ReNcell CX (cell line): ENCODE results near the genes NSG2, THOC3, FAF2 and EIF4E1B.

DNA sequence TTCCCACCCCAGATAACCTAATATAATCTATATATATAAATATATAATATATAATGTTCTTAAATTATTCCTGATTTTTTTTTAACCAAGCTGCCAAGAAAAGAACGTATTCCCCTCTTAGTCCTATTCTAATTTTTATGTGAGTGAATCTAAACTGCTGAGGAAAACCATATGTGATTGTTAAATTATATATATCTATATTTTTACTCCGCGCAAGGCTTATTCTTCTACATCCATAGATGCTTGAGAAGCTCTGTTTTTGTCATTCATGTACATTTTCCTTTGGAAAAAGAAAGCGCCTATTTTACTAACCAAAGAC is 944 bp downstream of the CPEB4 start:
- PRO-cap = no peak

DNA sequence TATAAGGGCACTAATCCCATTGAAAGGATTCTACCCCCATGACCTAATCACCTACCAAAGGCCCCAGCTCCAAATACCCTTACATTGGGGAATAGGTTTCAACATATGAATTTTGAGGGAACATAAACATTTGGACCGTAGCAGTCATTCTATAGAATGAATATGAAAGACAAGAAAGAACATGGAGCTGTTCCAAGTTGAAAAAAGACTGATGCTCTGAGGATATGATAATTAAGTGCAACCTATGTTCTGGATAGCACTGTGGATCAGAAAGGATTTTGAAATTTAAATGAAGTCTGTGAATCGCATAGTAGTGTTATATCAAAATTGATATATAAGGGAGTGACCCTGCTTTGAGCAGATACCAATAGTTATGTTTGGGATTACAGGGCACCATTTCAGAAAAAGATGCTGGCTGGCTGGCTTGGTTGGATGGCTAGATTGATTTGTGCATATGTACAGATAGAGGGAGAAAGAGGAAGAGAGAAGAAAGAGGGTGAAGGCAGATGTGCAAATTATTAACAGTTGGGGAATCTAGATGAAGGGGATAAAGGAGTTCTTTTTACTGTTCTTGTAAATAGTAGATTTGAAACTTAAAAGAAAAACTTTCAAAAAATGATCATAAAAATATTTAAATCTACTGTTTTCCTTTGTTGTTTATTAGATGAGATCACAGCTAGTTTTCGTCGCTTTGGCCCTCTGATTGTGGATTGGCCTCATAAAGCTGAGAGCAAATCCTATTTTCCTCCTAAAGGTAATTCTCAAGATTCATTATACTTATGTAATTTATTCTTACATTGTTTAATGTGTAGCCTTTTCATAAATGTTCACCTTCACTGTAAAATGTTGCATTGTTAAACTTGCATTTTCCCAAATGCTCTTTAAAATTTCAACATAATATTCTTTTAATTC is 39.9 kb upstream of the C5orf47 start:
- PRO-cap = no peak

DNA sequence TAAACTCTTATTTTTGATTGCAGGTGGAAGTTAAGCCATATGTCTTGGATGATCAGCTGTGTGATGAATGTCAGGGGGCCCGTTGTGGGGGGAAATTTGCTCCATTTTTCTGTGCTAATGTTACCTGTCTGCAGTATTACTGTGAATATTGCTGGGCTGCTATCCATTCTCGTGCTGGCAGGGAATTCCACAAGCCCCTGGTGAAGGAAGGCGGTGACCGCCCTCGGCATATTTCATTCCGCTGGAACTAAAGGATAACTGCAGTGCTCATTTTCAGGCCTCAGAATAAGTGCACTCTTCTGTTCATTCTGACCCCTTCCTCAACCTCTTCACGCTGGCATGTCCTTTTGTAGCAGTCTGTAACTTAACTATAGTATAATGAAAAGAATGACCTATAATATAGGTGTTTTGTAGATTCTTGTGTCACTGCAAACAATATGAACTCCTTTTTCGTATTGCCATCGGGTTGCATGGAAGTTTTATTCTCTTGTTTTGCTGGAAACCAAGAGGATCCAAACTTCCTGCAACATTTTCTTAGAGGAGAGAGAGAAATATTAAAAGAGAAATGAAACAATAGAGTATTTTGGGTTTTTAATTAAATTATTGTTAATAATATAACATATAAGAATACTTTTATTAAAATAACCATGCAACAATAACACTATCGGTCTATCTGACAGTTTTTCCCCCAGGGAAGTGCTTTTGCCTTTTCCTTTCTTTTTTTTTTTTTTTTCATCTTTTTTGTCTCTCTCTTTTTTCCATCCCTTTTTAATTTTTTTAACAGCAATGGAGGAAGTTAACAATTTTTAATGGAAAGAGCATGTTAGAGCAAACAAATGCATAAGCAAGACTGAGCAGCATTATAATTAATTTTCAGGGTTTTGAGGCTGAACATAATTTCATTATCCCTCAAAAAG is 32.8 kb upstream of the C5orf47 start:
- PRO-cap = no peak

GRCh38 chr5:174045477-174045959 is at the start of gene NSG2:
NSG2 (plus strand) TSS chr5:174045706.
- PRO-cap = no peak

- PRO-cap = no peak
Measured at GRCh38 chr5:174723436-174724062, 833 bp upstream of the MSX2 start.

- PRO-cap = no peak
Measured at GRCh38 chr5:174725133-174725495, 732 bp downstream of the MSX2 start.

- PRO-cap = no peak
Measured at GRCh38 chr5:174987784-174988095, 263.4 kb downstream of the MSX2 start.

GRCh38 chr5:175114712-175115362 is 329.1 kb downstream of the DRD1 start:
- PRO-cap = no peak

DNA sequence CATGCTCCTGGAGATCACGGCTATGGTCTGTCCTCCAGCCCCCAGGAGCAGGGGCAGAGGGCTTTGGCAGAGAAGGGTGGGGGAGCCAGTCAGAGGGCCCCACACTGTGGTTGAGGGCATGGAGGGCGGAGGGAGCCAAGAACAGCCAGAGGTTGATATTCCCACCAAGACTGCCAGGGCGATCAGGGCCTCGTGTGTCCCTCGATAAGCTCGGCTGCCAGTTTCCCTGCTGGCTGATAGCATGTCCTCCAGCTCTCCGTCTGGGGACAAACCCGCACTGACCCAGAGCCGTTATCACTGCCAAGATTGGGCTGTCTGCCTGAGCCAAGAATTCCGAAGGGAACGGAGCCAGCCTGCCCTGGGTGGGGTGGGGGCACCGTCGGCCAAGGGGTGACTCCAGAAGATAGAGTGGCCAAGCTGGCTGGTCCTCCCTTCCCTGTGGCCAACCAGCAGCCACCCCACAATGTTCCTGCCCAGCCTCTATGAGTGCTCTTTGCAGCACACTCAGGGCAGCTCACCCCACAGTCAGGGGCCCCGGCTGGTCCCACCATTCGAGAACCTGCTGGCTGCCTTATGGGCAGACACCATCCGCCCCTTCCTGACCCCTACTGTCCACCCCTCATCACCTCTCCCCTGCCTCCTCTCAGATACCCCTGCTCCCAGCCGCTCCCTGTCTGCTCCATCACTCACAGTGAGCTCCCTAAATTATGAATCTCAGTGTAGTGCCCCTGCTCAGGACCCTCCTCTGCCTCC is 29.4 kb downstream of the HRH2 start:
- PRO-cap = no peak

- PRO-cap = no peak
Measured at GRCh38 chr5:175867817-175868612, 3.4 kb upstream of the CPLX2 start.

DNA sequence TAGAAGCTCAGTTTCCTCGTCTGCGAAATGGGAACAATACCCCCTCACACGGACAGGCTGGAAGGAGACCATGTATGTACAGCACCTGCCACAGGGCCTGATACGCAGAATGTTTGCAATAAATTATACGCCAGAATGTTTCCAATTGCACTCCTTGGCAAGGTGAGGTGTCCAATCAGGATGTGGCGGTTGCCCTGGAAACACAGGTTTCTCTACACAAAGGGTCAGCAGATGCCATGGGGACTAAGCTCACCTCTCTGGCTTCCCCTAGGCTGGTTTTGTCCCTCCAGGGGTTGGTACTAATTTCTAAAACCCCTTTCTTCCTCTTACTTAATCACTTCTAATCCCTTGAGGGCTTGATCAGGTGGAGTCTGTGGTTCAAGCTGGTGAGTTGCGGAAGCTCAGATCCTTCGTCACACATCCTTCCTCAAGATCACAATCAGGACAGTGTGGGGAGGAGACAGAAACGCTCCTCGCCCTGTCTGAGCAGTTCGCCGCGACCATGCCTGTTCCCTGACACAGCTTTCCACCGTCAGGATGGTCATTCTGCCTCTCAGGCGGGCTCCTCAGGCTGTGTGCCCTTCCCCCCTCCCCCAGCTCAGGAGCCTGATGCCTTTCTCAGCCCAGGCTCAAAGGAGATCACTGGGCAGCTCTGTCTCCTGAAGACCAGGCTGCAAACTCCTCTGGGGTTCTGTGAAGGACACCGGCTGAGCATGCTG is 24.2 kb downstream of the CPLX2 start:
- PRO-cap = no peak

- PRO-cap = unidirectional peak, minus-strand start at chr5:175968263
Measured at GRCh38 chr5:175967737-175968447, at the start of gene THOC3. THOC3 (minus strand) TSS chr5:175968315.

- PRO-cap = no peak
Measured at GRCh38 chr5:176381448-176381853, 6.9 kb downstream of the NOP16 start.

DNA sequence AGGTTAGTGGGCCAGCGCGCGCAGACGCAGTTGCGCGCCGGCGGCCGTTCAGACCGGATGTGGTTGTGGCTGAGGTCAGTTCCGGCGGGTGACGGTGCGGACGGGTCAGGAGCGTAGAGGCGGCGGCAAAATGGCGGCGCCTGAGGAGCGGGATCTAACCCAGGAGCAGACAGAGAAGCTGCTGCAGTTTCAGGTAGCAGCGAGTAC is at the start of gene FAF2:
TSS of gene FAF2 (plus strand) at position 108 of the 207 bp plus-strand sequence.
- PRO-cap = bidirectional peak, plus-strand start at position 84 of the sequence, minus-strand start outside the sequence

DNA sequence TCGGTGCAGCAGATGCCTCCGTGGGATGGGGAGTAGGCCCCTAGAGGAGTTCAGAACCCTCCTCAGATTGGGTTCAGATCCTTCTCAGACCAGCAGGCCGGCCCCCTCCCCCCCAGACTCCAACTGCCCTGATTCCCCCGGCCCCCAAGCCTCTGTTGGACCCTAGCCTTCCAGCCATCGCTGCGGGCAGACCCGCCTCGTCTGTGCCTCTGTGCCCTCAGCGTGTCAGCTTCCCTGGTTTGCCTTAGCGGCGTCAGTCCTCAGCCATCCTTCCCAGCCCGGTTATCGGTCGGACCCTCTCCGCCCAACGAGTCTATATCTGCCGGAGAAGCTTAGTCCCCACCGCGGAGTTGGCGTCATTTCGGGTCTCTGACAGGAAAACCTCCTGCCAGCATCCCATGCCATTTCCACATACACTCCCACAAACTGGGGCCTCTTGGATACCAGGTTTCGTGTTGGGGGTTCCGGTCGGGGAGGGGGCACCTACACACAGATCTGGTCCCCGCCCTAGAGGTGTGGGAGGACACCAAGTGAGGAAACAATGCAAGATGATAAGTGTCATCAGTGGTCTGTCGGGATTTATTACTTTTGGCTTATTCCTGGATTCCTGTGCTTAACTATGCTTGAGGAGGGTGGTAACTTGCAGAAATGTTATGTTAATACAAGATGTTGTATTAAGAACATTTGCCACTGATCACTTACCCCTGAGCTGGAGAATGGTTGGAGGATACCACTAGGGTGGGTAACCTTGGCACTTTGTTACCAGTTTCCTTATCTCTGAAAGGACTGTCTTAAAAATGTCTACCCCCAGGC is 506 bp downstream of the FAF2 start:
- PRO-cap = no peak

DNA sequence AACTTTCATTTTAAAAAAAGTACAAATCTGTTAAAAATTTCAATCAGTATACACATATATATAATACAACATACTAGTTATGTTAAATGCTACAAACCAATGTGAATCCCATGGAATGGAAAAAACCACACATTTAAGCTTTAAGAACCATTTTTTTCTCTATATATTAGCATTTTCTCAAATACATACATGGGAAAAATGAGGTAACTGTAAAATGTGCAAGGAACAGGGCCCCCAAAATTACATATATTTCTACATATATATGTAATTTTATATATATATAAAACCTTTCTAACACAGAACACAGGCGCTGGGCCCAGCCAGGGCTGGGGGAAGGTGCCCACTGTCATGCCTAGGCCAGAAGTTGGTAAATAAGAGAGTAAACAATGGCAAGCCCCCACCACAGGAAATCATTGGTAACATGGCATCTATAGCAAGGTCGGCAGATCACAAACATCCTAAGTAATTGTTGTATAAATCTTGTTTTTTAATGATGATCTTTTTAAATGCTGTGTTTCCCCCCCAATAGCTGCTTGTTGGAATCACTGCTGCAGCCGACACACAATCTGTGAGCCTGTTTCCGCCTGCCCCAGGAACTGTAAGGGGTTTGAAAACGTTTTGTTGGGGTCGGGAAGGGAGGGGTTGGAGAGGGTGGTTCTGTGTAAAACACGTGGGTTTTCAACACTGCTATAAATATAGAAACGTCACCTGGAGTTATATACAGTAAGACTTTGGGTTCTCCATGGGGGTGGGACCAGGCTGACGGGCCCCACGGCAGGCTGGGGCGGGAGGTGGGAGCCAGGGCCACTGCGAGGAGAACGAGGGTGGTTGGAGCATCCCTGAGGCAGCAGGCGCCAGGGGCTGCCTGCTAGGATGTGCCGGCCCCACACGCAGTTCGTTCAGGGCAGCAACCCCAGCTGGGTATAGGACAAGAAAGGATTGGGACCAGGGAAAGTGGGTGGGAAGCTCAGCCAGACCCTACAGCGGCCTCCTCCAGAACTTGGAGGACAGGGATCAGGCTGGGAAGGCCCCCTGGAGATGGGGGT is 10.1 kb downstream of the RNF44 start:
- PRO-cap = no peak

DNA sequence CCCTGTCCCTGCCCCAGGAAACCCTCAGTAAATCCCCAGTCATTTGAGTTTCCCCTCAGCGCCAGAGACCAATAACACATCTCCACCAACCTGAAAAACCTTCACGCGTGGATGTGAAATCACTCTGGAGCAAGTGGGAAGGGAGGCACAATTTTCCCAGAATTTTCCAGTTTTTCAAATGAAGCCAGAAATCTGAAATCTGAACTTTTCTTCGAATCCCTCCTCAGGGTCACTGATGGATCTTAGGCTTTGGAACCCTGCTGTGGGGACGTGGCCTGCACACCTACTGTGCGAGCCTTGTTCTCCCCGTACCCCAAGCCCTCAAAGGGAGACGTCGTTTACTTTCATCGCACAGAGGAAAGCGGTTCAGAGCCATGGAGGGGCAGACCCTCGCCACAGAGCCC is 3.5 kb upstream of the RNF44 start:
- PRO-cap = no peak

GRCh38 chr5:176547518-176548378 is 1.4 kb upstream of the CDHR2 start:
- PRO-cap = no peak

GRCh38 chr5:176630448-176631053 is at the start of gene EIF4E1B:
EIF4E1B (plus strand) TSS chr5:176630675.
- PRO-cap = no peak

DNA sequence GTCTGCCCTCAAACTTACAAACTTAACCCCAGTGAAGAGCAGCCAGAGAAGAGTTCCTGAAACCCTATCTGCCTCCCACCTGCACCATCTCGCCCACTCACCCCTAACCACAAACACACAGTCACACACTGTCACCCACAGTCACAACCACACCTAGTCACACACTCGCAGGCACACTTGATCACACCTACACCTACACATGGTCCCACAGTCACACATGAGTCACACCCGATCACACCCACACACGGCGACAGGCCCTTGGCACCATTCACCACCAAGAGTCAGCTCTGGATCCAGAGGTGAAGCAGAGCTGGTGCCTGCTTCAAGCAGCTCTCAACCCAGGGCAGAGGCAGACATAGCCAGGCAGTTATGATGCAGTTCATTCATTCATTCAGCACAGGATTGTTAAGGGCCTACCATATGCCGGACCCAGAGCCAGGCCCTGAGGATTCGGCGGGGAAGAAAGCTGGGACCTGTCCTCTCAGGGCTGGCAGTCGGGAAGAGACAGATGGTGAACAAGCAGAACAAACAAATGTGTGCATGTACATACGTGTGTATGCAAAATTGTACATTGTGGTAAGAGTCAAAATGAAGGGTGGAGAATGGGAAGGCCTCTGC is 6.2 kb downstream of the TSPAN17 start:
- PRO-cap = no peak